Peyer's patch (tissue), 4 donors: ENCODE measurements around the gene MACROH2A2.

GRCh38 chr10:68338115-68339064 lies 5.7 kb upstream of the PBLD start:
- PRO-cap = no peak
- RAMPAGE, long total RNA, 4 experiments = no peak in any of the 4 experiments

GRCh38 chr10:68526542-68526855 lies 824 bp downstream of the SLC25A16 start:
- PRO-cap = no peak
- RAMPAGE, long total RNA, 4 experiments = no peak in any of the 4 experiments

DNA sequence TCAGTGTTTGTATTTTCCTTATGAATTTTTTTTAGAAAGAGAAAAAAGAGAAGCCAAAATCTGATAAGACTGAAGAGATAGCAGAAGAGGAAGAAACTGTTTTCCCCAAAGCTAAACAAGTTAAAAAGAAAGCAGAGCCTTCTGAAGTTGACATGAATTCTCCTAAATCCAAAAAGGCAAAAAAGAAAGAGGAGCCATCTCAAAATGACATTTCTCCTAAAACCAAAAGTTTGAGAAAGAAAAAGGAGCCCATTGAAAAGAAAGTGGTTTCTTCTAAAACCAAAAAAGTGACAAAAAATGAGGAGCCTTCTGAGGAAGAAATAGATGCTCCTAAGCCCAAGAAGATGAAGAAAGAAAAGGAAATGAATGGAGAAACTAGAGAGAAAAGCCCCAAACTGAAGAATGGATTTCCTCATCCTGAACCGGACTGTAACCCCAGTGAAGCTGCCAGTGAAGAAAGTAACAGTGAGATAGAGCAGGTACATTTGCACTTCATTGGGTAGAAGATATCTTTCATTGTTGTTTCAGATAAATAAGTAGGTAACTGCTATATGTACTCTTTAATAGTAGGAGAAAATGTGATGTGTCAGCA lies 3.9 kb downstream of the DDX21 start:
- PRO-cap = no peak
- RAMPAGE, long total RNA, 4 experiments = no peak in any of the 4 experiments

- PRO-cap = no peak
- RAMPAGE, long total RNA, 4 experiments = no peak in any of the 4 experiments
These were observed 4.3 kb upstream of the KIFBP start for GRCh38 chr10:68983973-68985006.

- PRO-cap = no peak
- RAMPAGE, long total RNA, 4 experiments = no peak in any of the 4 experiments
These were observed 10.7 kb upstream of the HKDC1 start for GRCh38 chr10:69209447-69209832.

GRCh38 chr10:69349087-69349916 lies 30.7 kb downstream of the HK1 start:
- PRO-cap = no peak
- RAMPAGE, long total RNA, 4 experiments = no peak in any of the 4 experiments

GRCh38 chr10:69358753-69359208 lies 40.1 kb downstream of the HK1 start:
- PRO-cap = no peak
- RAMPAGE, long total RNA, 4 experiments = no peak in any of the 4 experiments

- PRO-cap = no peak
- RAMPAGE, long total RNA, 4 experiments = no peak in any of the 4 experiments
These were observed 26.8 kb downstream of the TACR2 start for GRCh38 chr10:69389765-69390544.

DNA sequence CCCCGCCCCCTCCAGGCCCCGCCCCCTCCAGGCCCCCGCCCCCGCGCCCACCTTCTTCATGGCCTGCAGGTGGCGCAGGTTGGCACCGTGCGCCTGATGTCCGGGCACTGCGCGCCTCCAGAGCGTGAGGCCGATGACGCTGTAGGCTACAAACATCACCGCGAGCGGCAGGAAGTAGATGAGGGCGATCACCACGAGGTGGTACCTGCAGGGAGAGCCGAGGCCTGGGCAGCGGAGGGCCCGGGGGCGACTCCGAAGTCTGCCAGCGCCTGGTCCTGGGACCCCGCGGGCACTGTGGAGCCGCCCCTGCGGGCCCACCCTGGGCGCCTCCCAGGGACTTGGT lies 7.9 kb downstream of the TACR2 start:
- PRO-cap = bidirectional peak, plus-strand start at position 170 of the sequence, minus-strand start outside the sequence
- RAMPAGE, long total RNA, 4 experiments = no peak in any of the 4 experiments

DNA sequence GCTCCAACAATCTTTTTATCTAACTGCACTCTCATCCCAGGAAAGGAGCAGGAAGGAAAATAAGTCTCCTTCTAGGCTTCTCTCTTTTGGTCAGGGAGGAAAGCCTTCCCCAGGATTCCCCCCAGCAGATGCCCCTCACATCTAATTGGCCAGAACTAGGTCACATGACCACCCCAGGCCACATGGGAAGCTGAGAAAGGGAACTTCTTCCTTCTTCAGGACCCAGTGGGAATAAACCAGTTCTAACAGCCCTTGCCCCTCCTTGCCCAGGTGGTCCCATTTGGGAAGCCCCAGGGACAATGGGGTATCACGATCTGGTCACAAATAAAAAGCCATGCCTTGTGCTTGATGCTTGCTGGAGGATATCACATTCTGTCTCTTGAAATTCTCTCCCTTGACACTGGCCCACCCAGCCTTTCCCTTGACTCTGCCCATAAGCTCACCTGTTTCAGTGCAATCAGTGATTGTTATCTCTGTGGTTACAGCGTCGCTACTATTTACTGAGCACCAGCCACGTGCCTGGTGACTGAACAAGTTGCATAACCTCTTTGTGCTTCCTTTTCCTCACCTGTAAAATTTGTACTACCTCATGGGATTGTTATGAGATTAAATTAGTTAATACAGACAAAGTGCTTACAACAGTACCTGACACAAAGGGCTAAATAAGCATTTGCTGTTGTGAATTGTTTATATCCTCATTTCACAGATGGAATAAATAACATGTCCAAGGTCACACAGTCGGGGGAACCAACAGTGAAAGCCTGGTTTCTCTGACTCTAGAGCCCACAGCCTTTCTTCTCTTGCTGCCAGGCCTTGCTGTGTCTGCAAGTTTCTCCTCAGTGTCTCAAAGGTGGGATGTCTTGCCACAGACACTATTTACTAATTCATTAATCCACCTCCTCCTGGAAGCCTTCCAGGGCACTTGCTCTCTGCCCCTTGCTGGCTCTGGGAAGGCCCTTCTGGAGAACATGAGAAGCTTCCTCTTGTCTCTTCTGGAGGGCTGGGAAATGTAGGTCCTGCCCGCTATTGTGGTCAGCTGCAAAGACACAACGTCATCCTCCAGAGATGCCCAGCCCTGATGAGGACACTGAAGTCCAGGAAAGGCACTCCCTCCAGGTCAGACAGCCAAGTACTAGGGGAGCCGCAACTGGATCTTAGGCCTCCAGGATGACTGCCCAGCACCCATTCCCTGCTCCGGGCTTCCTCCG lies 9.2 kb upstream of the TACR2 start:
- PRO-cap = unidirectional peak, minus-strand start at position 429 of the sequence
- RAMPAGE, long total RNA, 4 experiments = no peak in any of the 4 experiments

GRCh38 chr10:69474559-69475480 lies 23.6 kb downstream of the TSPAN15 start:
- PRO-cap = no peak
- RAMPAGE, long total RNA, 4 experiments = no peak in any of the 4 experiments

DNA sequence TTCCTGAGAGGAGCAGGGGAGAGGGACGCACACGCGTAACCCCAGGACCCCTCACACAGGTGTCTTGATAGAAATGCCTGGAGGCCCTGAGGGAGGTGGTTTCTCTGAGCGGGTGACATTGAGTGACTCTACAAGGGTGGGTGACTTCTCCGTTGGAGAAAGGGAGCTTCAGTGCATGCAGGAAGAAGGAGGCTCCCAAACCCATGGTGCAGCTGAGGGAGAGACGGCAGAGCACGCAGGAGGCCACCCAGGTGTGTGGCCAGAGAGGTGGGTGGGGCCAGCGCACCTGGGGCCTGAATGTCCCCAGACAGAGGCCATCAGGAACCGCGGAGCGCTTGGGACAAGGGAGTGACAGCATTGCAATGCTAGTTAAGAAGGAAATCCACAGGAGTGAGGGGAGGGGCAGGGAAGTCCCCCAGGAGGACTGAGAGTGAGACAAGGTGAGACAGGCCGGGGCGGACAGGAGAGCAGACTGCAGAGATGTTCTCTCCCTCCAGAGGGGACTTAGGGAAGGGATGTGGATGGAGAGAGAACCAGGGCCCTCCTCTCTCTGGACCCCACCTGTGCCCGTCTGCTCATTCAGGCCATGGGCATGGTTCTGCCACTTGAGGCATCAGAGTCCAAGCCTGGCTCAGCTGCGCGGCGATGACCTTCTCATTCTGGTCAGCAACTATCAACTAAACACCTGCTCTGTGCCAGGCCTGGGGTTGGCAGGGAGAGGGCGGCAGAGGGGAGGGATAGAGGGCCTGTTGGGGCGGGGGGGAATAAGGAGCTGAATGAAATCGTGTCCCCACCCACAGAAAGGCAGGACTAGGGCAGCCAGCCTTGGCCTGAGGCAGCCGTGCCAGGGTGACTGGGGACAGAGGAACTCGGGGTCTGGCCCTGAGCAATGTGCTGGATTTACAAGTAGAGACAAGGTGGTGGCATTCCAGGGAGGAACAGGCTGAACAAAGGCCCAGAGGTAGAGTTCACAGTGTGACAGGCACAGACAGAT lies 69.4 kb upstream of the COL13A1 start:
- PRO-cap = no peak
- RAMPAGE, long total RNA, 4 experiments = no peak in any of the 4 experiments

DNA sequence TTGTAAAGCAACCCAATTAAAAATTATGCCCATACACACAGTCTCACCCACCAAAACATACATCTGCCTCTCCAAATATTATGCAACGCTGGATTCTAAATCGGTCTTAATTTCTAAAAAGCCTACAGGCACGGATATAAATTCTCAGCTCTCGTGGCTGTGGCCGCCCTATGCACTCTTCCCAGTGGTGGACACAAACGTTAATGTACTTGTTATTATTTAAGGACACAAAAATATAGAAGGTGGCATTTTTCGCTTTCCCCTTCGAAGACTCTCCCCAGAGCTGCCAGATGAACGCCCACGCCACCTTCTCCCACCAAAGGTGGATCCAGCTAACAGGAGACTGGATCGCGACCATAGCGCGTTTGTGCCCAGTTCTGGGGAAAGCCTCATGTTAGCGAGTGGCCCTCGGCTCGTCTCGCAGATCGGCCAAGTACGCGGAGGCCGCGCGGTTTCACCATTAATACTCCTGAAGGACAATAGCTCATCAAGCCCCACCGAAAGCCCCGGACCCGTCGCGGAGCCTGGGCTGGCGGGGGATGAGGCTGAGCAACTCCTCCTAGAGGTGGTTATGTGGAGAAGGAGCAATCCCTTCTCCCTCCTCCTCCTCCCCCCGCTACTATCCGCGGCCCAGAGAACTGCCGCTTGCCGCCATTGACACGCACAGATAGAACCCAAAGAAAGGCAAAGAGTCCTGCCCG lies at the start of gene MACROH2A2:
TSS of gene MACROH2A2 (plus strand) at position 633 of the 701 bp plus-strand sequence.
- PRO-cap = bidirectional peak, plus-strand start at position 622 of the sequence, minus-strand start at position 554 of the sequence
- RAMPAGE, long total RNA, 4 experiments = start-site peak on the plus strand in 3 of 4 experiments, centred at positions 643 to 655 of the sequence, 33 to 70 reads per replicate

- PRO-cap = no peak
- RAMPAGE, long total RNA, 4 experiments = no peak in any of the 4 experiments
These were observed 39.3 kb upstream of the NPFFR1 start for GRCh38 chr10:70323051-70323572.

DNA sequence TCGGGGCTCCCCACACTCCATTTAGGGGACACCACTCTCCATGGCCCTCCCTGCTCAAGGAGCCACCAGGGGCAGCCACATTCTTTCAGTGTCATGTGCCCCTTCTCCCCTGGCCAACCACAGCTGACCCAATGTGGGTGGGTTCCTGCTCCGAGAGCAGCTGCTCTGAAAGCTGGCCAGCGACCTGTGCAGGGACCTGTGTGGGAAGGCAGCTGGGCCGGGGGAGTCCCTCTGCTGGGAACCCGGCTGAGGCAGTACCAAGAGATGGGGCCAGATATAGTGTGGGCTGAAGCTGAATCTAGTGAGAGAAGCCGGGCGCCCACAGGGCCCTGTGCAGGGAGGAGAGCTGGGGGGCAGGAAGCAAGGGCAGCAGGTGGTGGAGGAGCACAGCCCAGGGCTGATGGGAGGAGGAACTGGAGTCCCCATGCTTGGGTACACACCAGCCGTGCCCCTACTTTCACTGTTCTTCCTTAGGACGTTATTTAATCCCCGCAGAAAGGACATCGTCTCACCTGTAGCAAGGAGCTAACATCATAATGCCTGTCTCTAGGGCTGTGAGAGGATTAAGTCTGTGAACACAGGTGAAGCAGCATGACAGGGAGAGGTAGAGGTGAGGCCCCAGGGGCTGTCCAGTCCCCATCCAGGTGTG lies 40.7 kb upstream of the NPFFR1 start:
- PRO-cap = no peak
- RAMPAGE, long total RNA, 4 experiments = no peak in any of the 4 experiments

- PRO-cap = no peak
- RAMPAGE, long total RNA, 4 experiments = no peak in any of the 4 experiments
These were observed 27.0 kb downstream of the LRRC20 start for GRCh38 chr10:70355376-70355866.

- PRO-cap = no peak
- RAMPAGE, long total RNA, 4 experiments = no peak in any of the 4 experiments
These were observed 862 bp upstream of the PALD1 start for GRCh38 chr10:70477604-70478205.

GRCh38 chr10:70558696-70559810 lies 43.5 kb downstream of the PRF1 start:
- PRO-cap = unidirectional peak, plus-strand start at chr10:70559287
- RAMPAGE, long total RNA, 4 experiments = no peak in any of the 4 experiments

- PRO-cap = no peak
- RAMPAGE, long total RNA, 4 experiments = no peak in any of the 4 experiments
These were observed 12.8 kb downstream of the PRF1 start for GRCh38 chr10:70589761-70590170.

GRCh38 chr10:70596823-70597341 lies 5.7 kb downstream of the PRF1 start:
- PRO-cap = no peak
- RAMPAGE, long total RNA, 4 experiments = no peak in any of the 4 experiments